Melanocyte of skin (primary cell): Measurements from ENCODE around the gene RREB1.

DNA sequence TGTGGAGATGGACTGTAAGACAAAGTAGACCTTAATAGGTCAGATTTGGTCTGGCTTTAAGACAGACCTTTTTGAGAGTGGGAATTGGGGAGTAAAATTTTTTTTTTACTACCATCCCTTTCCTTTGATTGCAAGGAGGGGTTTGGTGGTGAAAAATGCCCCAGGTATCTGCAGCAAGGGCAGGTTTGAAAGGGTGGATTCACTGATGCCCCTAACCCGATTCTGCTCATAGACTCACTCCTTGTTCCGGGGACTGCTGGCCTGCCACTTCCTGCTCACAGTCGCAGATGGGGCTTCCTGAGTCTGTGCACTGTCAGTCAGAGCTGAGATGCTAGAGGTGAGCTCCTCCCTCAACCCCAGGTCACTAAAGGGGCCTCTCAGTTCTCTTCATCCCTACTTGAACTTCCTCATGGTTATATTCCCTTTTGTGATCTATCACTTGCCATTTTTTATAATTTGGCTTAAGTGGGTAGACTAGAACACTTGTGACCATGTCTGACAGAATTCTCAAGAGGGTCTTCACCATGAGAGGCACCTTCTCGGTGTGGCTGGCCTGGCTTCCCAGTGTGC, 357.9 kb downstream of the FARS2 start:
- CAGE, long polyA plus RNA, 2 experiments = no peak in any of the 2 experiments

DNA sequence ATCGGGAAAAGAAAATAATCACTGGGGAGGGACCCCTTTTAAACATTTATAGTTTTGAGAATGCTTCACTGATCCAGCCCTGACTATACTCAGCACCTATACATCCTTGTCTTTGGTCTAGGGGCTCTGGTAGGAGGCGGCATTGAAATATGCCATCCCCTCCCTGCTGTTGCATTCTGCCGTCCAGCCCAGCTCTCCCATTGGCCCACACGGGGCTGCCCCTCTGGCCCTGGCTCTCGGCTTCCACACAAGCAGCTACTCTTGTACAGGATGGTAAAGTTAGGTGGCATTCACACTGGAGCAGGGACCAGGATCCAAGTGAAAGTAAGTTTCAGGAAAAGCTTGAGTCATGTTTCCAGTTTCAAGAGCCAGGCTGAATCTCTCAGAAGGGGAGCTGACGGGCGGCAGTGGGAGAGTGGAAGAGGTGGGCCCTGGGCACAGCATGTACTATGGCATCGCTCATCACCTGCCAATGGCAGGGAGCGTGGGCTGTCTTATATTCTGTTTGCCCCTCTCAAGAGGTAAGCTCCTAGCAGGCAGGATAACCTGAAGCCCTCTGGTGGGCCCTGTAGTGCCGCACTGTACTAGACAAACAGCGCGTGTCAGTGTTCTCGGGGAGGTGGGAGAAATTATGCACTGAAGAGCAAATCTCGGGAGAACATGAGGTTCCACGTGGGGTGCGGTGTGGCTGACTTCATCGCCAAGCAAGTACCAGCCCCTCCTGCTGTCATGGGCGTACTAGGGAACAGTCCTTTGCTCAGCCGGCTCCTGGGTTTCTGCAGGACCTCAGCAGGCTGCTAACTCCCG, 241.5 kb downstream of the NRN1 start:
- CAGE, long polyA plus RNA, 2 experiments = no peak in any of the 2 experiments

- CAGE, long polyA plus RNA, 2 experiments = no peak in any of the 2 experiments
These were observed 7.0 kb downstream of the NRN1 start for GRCh38 chr6:5999782-6000069.

DNA sequence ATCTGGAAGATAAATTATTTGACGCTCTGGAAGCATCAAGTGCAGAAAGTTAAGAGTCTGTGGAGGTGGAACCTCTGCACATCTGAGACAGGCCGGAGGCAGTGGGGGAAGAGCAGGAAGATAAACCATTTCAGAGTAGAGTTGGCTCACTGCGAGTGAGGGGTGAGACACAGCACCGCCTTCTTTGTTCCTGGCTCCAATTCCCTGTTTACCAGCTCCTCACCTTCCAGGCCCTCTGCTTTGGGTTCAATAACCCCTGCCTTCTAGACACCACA, 141.4 kb upstream of the NRN1 start:
- CAGE, long polyA plus RNA, 2 experiments = no peak in any of the 2 experiments

DNA sequence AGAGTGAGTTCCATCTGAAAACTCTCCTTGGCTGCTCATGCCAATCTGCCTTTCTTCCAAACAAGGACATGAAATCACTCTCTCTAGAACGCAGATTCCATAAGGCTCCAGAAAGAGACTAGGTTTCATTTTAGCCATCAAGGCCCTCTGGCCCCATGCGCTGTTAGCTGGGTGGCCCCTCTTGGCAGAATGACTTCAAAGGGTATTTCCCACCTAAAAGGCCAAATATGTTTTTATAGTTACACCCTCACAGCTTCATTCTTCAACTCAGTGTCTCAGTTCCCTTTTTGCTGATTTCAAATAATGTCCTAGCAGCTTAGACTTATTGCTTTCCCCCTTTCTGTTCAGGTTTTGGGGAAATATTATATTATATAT, 70.8 kb upstream of the F13A1 start:
- CAGE, long polyA plus RNA, 2 experiments = no peak in any of the 2 experiments

DNA sequence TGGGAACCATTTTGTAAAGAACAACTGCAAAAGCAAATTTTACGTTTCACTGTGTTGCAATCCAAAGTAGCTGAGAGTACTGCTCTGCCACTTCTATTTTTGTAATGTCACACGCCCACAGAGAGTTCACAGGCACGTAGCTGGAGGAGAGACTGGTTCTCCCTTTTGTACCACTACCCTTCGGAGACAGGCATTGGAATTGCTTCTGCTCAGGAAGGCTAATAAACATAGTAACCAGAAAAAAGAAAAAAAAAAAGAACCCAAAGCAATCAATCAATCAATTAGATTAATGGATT, 75.4 kb upstream of the F13A1 start:
- CAGE, long polyA plus RNA, 2 experiments = no peak in any of the 2 experiments

DNA sequence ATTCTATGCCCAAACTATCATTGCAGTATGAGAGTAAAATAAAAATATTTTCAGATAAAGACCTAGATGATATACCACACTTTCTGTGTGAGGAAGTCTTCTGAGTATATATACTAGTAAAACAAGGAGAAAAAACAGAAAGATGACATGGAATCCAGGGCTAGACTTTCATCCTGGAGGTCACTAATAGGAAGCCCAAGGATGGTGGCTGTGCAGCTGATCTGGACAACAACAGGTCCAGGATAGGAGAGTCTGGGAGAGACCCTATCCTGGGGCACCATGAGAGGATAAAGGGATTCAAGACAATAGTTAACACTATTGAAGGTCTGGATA, 87.5 kb upstream of the LY86 start:
- CAGE, long polyA plus RNA, 2 experiments = no peak in any of the 2 experiments

- CAGE, long polyA plus RNA, 2 experiments = no peak in any of the 2 experiments
These were observed 69.0 kb downstream of the LY86 start for GRCh38 chr6:6657476-6657903.

GRCh38 chr6:6678192-6678684, 89.7 kb downstream of the LY86 start:
- CAGE, long polyA plus RNA, 2 experiments = no peak in any of the 2 experiments

DNA sequence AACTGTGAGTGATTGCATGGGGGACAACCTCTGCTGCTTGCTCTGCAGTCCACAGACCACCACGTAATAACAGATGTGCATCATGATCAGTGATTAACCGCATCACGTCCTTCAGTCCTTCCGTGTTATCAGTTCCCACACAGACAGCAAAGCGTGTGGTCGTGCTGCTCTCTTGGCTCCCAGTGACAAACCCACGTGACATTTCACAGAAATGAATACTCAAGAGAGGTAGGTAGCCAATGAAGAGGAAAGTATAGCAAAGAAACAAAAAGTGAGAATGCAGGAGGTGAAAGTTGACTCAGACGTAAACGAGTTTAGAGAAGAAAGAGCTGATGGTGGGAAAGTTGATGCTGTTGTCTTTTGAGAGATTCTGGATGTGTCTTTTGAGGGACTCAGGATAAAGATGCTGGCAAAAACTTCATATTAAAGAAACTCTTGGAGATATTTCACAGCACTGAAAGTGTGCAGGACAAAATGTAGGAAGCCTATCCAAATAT, 96.0 kb downstream of the LY86 start:
- CAGE, long polyA plus RNA, 2 experiments = no peak in any of the 2 experiments

- CAGE, long polyA plus RNA, 2 experiments = no peak in any of the 2 experiments
These were observed 98.4 kb downstream of the LY86 start for GRCh38 chr6:6686581-6687714.

- CAGE, long polyA plus RNA, 2 experiments = no peak in any of the 2 experiments
These were observed 256.6 kb upstream of the RREB1 start for GRCh38 chr6:6850843-6851854.

DNA sequence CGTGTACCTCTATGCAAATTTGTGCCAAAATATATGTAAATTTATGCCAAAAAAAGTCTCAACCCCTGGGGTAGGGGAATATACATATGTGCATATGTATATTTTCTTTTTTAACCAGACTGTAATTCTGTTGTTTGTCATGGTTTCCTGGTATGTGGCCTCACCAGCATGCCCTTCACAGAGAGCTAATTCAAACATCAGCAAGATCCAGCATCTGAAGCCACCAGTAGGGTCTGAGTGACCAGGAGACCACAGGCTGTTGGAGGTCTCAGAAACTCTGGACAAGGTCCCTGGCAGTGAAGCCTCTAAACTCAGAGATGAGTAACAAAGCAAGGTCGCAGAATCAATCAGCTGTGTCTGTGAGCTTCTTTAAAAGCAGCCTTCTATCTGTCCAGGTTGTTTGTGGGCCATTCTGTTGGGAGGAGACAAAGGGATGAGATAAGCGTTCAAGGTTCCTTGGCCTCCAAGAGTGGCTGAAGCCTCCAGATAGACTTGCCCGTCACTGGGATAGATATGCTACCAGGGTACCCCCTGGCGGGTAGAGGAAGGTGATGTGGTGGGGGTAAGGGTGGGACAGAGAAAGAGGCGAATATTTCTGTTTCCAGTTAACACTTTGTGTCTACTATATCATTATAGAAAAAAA, 234.8 kb upstream of the RREB1 start:
- CAGE, long polyA plus RNA, 2 experiments = no peak in any of the 2 experiments

DNA sequence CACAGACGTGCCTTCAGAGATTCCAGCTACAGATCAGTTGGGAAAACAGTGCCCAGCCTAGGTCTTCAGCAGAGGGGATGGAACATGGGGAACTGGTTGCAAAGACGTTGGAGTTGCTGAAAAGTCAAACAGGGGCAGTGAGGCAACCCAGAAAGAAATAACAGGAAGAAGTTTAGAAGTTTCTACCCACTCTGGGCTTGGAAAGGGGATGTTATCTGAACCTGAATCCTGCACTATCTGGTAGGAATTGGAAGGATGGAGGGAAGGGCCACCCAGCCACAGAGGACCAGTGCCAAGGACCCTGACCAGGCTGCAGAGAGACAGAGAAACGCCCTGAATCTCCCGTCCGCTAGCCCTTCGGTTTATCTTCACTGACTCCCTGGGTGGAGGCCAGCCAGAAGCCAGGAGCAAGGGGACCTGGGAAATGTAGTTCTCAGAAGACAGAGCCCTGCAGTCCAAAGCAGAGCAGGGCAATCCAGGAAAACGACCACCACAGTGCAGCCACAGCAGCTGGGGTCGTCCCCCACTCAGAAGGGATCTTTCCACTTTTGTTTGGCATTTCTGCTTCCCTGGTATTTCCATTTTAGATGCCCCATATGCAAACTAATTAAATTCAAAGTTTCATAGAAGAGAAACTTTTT, 217.3 kb upstream of the RREB1 start:
- CAGE, long polyA plus RNA, 2 experiments = no peak in any of the 2 experiments

DNA sequence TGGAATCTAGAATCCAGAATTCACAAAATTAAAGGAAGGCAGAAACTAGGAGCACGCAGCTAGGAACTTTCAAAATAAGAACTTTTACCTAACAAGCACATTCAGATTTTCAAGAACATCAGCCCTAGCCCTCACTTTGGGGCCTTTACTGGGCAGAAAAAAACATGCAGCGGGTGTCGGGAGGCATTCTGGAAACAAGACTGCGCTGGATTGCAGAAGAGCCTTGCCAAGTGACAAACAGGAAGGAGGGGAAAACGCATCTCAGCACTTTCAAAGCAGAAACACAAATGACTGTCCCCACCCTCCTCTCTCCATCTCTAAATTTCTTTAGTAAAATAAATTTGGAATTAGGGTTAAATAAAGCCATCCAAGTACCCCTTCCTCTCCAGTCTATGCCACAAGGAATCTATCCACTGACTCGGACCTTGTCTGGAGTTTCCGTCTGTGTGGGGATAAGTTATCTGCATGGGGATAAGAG, 74.5 kb upstream of the RREB1 start:
- CAGE, long polyA plus RNA, 2 experiments = no peak in any of the 2 experiments

GRCh38 chr6:7107656-7108310, at the start of gene RREB1:
Gene RREB1, plus strand, starts transcription at chr6:7107961.
- CAGE, long polyA plus RNA, 2 experiments = no peak in any of the 2 experiments

GRCh38 chr6:7119068-7119857, 11.5 kb downstream of the RREB1 start:
- CAGE, long polyA plus RNA, 2 experiments = no peak in any of the 2 experiments

DNA sequence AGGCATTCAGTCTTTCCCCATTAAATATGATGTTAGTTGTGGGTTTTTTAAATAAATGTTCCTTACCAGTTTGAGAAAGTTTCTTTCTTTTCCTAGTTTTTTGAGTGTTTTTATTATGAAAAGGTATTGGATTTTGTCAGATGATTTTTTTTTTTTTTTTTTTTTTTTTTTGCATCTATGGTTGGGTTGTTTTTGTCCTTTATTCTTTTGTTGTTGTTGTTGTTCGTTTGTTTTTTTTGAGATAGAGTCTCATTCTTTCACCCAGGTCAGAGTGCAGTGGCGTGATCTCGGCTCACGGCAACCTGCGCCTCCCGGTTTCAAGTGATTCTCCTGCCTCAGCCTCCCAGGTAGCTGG, 84.2 kb downstream of the RREB1 start:
- CAGE, long polyA plus RNA, 2 experiments = no peak in any of the 2 experiments

GRCh38 chr6:7220358-7220655, 92.7 kb downstream of the SSR1 start:
- CAGE, long polyA plus RNA, 2 experiments = no peak in any of the 2 experiments

GRCh38 chr6:7236300-7236804, 76.6 kb downstream of the SSR1 start:
- CAGE, long polyA plus RNA, 2 experiments = no peak in any of the 2 experiments